ENCODE data around the gene TEDDM1.

GRCh38 chr1:180175664-180176558, 21.2 kb downstream of the QSOX1 start:
- RRBS: no CpG with 5 or more reads among the region's 15 CpGs

- RRBS: no CpG with 5 or more reads among the region's 8 CpGs
These were observed 23.9 kb downstream of the QSOX1 start for GRCh38 chr1:180178524-180179082.

DNA sequence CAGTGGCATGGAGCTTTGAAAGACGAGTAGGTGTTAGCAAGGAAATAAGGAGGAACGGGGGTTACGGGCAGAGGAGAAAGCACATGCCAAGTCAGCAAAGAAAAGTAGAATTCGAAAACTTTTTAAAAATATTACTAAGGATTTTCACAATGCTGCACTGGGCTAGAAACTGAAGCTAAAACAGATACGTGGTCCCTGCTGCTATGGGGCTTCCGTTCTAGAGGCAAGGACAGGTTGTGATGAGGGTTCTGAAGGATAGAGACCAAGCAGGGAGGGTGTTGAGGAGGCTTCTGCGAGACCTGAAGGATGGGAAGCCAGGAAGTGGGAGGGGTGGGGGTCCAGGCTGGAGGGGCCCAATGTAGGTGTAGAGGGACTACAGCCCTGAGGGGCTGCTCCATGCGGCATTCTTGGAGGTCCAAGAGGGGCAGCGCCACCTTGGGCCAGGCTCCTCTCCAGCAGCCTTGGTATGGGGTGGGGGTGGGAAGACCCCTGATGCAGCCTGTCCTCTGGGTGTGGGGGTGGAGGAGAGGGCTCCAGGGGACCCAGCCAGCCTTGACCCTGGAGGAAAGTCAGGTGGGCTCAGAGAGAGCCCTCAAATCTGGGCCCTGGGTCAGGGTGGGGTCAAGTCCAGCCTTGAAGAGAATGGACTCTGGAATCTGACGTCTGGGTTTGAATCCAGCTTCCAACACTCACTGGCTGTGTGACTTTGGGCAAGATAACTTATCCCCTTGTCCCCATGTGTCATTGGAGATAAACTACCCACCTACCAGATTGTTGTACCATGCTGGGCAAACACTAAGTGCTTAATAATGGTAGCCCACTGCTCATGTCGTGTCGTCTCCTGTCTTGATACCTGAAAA, 30.4 kb upstream of the LHX4 start:
- RRBS: no CpG with 5 or more reads among the region's 12 CpGs

DNA sequence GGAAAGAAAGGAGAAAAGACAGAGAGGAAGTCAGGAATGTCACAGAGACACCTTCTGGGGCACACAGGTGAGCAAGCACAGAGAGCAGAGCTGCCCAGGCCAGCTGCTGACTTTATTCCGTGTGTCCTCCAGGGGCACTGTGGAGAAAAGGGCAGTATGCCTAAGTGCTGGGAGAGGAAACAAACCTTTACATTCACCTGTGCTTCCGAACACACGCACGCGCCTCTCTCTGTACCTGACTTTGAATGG, 40.1 kb downstream of the LHX4 start:
- RRBS: no CpG with 5 or more reads among the region's 5 CpGs

DNA sequence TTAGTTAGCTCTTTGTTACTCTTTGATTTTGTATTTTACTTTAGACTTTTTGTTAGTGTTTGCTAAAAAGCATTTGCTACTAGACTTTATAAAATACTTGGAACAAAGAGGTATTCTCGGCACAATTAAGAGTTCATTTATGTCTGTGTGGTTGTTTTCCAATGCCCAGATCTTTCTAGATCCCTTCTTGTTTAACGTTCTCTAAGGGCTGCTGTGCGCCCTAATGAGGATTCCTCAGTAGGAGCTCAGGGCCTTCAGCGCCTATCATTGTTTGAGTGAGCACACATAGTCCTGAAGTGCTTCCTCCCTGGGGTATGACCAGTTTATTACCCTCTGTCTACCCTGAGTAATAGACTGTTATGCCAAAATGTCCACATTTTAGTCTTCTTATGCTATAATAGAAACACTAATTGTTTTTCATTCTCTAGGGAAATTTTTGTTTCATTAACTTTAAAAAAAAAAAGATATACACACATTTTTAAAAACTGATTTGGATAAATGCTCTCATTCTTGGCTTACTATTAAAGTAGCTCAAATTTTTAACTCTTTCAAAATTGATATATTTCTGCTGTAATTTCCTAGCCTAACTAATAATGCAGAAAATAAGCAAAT, 69.8 kb upstream of the KIAA1614 start:
- RRBS: no CpG with 5 or more reads among the region's 4 CpGs

DNA sequence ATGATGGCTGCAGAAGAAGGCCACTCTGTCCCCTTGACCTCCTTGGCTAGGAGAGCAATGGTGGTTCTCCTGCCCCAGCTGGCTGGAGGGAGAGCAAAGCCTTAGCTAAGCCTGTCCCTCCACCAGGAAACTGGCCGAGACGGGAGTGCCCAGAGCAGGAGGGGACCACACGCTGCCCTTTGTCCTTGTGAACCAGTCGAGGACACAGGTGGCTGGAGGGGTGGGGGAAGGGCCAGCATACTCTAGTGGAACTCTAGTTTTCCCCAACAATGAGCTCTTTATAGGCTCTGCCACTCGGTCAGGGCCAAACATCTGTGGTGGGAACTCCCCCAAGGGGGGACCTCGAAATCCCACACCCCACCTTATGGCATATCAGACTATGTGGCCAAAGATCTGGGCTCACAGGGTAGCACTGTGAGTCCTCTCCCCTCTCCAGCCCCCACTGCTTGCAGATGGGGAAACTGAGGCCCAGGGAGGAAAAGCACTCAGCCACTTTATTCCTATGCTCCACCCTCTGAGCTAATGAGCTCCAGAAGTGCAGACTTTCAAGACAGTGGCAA, 12.9 kb downstream of the KIAA1614 start:
- RRBS: no CpG with 5 or more reads among the region's 6 CpGs

GRCh38 chr1:180953128-180953732, 40.5 kb downstream of the KIAA1614 start:
- RRBS: 95% methylated on average over 12 of the region's 20 CpGs

GRCh38 chr1:181087045-181088100, 1.1 kb upstream of the IER5 start:
- RRBS: no CpG with 5 or more reads among the region's 11 CpGs

GRCh38 chr1:181088199-181088582, 309 bp upstream of the IER5 start:
- RRBS: no CpG with 5 or more reads among the region's 30 CpGs

- RRBS: no CpG with 5 or more reads among the region's 9 CpGs
These were observed 2.9 kb downstream of the IER5 start for GRCh38 chr1:181091205-181091926.

DNA sequence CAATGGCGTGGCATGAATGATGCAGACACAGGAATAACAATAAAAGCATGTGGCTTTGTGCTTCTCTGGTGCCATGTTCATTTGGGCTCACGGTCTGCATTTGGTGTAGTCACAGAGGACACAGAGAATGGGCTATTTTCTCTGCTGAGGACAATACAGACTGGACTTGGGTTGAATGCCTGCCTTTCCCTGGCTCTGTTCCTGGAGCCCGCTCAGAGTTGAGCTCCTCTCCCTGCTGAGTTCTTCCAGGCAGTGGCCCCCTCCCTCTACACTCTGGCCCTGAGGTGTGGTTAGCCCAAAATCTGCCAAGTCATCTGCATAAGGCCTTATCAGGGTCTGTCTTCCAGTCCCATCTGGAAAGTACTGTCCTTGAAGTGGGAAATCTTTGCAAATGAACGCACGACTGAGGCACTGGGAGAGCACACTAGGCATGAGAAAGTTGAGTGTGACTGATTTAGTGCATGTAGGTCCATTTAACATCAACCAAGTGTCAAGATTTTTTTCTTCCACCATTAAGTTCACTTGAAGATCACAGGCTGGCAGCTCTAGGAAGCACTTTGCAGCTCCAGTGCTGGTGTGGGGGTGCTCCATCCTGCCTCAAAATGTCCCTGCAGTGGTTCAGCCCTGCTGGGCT, 41.3 kb downstream of the IER5 start:
- RRBS: no CpG with 5 or more reads among the region's 5 CpGs

GRCh38 chr1:181140351-181140875, 51.9 kb downstream of the IER5 start:
- RRBS: no CpG with 5 or more reads among the region's 5 CpGs

DNA sequence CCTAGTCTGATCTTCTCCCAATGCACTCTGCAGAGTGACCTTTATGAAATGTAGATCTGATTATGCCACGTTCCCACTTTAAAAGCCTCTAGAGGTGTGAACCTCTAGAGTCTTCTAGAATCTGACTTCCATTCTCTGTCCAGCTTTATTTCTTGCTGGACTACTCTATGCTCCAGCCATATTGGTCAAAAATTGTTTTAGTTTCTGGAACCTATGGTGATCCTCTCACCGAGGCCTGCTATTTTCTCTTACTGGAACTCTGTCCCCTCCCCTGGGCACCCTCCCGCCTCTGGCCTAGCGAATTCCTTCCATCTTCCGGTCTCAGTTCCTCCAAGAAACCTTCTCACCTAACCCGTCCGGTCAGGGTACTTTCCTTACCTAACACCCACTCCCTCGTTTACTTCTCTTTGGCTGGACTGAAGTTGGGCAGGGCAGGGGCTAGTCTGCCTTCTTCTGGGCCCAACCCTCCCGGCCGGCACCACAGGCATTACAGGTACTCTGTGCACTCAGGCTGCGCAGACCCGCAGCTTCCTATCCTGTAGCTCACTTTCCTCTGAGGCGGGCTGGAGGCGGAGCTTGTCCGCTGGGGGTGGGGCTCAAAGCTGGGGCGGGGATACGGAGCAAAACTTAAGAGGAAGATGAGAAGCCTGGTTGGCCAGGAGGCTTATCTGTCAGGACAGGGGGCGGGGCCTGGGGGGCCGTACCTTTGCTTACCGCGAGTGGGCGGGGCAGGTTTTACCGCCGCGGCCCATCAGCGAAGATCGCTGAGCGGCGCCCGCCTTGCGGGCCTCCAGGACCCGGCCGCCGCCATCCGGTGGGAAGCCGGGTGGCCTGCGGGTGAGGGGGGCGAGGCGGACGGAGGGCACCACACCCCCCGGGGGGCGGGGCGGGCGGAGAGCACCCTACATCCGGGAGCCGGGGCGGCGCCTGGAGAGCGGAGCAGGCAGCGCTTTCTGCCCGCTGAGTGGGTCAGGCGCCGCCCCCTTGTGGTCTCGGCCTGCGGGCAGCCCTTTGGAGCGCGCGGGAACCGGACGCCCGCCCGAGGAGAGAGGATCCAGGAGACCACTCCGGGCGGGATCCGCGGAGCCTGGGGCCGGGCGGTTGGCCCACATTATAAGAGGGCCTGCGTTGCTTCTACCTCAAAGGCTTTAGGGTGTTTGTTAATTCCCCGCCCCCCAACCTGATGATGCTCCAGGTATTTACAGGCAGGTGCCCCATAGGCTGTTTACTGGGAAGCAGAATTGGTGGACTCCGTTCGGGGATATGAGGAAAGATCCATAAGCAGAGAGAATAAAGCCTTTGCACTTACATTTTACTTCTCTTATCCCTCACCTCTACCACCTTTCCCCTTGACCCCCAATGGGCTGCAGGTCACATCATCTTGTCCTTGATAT, 31.9 kb downstream of the ZNF648 start:
- RRBS: 1% methylated on average over 10 of the region's 72 CpGs

DNA sequence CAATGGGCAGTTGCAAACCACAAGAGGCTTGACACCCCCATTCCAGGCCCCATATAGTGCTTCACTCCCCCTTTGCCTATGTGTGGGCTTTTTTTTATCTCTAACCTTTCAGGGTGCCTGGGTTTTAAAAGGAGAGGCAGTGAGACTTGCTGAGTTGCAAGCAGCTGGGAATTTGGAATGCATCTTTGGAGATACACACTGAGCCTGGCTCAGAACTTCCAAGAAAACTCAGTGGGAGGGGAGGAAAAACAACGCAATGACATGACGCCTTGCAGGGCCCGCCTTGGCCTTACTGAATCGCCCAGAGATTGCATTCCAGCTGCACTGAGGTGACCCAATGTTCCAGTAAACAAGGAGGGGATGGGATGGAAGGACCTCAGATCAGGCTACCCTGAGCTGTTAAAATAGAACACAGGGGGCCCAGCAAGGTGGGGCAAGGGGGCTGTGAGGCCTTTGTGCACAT, 145.3 kb upstream of the ZNF648 start:
- RRBS: no CpG with 5 or more reads among the region's 4 CpGs

DNA sequence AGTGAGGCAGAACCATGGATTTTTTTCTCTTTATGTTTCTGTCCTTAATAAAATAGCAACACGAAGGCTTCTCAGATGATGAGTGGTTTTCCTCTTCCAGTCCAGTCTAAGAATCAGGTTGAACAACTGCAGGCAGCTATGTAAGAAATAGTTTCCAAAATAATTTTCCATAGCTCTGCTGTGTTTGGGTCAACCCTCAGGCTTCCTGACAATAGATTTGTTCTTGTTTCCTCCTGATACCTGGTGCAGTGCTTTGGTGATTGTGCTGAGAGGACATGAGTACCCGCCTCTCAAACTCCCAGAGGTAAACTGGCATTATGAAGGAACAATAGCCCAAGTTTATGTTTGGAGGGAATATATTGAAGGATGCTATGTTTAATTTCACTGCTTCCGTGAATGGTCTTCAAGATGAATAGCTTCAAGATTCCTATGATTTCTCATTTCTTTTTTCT, 150.0 kb downstream of the GLUL start:
- RRBS: no CpG with 5 or more reads among the region's 3 CpGs

DNA sequence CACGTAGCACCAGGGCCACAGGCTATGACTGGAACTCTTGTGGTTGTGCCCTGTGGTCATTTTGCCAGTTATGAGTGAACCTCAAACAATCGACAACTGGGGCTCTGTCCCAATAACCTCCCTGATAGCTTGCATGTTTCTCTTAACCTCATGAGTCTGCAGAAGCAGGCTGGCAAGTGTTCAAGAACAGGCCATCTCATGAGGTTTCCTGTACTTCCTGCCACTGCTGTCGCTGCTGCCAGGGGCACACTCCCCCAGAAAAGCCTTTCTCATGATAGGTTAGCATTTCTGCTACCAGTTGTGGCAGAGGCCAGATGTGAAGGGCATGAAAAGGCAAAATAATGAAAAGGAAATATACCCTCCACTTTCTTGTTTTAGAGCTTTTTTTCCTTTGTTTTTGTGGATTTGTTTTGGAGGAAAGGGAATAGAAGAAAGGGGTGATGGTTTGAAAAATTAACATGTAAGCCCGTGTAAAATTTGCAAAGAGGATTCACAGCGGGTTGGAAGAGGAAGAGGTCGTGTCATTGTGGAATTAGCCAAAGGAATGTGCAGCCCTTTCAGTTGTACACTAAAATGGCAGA, 132.0 kb downstream of the GLUL start:
- RRBS: no CpG with 5 or more reads among the region's 6 CpGs

GRCh38 chr1:182382743-182383135, 8.9 kb downstream of the GLUL start:
- RRBS: no CpG with 5 or more reads among the region's 1 CpG

GRCh38 chr1:182400342-182400845, at the start of gene TEDDM1:
Gene TEDDM1 (minus strand): TSS chr1:182400667.
- RRBS: no CpG with 5 or more reads among the region's 3 CpGs

- RRBS: no CpG with 5 or more reads among the region's 21 CpGs
These were observed 2.8 kb downstream of the RNASEL start for GRCh38 chr1:182585938-182586912.